Vein endothelial cell (primary cell): ENCODE data around the genes ANKHD1, SRA1, PCDHGB5 and PCDHGC3.

GRCh38 chr5:139709566-139710368 lies 61.6 kb downstream of the CXXC5 start:
- CAGE, long polyA plus RNA, result no peak

GRCh38 chr5:139746837-139747621 lies 48.6 kb upstream of the PSD2 start:
- CAGE, long polyA plus RNA, result no peak

DNA sequence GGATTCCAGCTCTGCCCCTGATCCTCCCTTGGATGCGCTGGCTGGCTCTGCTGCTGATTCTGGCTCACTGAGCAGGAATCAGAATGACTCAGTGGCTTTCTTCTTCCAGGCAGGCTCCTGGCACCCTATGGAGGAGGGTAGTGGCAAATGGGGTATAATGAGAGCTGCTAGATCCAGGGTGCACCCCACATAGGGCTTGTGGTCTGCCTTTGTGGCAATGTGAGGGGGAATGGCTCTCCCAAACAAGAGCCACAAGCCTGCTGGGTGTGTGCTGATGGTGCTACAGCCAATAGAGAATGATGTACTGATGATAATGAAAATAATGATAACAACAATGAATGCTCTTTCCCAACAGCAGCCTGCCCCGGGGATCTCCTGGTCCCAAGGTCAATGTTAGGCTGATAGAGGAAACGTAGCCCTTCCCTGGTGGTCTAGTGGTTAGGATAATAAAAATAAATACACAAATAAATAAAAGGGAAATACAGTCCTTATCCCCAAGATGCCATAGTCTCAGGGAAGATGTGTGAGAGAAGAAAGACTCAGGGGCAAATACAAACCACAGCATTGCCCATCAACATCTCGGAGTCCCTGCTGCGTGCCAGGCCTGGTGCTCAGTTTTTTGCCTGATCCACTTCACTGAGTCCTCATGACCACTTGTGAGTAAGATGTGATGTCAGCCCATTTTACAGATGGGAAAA lies 34.9 kb upstream of the PSD2 start:
- CAGE, long polyA plus RNA, result no peak

- CAGE, long polyA plus RNA, result no peak
Measured at GRCh38 chr5:140011113-140011883, 31.8 kb downstream of the NRG2 start.

DNA sequence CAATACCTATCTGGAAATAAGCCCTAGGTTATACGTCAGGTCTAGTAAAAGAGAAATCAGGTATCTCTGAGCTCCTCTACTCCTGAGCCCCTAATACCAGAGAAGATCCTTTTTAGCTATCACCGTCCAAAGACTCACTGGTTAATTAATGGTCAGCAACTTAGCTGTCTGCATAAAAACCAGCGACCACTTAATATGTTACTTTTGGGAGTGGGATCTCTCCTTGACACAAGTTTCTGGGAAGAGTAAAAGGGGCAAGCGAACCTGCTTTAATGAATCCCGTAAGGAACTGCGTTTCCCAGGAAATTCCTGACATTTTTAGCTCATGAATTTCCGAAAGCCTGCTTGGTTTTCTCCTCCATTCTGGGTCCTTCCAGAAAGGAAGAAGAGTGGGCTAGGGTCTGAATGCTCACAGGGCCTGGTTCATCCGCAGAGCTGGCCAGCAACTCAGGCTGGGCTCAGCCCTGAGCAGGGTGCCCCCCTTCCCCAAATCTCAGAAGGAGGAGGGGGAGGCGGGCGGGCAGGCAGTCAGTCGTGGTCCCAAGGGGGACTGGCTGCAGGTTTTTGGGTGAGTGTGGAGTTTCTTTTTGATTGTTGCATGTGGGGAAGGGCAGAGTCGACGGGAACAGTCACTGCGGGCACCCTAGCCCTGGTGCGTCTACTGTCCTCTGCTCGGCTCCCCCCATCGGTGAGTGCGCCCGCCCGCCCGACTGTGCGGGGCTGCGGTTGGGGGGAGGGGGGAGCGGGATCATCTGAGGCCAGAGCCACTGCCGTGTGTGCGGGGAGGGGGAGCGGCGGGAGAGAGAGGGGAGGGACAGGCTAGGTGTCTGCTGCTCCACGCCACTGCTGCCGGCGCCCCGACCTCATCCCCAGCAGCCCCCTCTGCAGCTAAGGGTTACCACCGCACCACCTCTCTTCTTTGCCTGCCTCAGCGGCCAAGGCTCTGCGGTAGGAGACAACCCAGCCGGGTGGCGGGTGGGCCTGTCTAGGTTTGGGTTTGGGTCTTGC lies 1.1 kb upstream of the PURA start:
- CAGE, long polyA plus RNA, result no peak

DNA sequence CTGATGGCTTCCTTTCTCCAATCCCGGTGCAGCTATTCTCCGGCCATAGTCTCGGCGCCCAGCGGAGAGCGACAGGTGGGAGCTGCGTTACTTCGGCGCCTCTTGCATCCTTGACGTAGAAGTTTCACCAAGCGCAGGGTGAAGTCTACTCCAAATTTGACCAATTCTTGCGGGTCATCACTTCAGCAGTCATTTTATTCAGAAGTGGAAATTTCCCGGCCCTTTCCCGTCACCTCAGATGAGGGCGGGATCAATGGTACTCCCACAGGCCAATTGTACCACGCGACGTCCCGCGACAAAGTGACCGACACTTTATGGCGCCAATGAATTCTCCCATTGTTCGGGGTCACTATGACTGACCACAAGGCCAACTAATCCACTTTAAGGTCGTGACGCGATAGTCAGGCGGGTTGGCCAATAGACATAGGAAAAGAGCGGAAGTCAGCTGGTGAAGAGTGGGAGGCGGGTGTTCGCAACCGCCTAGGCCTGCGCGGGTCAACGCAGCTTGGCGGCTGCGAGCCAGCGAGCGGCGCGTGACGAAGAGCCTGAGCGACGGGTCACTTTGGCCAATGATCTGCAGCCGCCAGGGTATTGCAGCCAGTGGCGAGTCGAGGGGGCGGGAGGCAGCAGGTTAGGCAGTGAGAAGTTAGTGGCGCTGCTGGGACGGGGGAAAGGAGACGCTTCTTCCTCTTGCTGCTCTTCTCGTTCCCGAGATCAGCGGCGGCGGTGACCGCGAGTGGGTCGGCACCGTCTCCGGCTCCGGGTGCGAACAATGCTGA lies at the start of gene ANKHD1:
TSS of gene ANKHD1 (plus strand) at position 638 of the 779 bp plus-strand sequence.
- CAGE, long polyA plus RNA, result no peak

DNA sequence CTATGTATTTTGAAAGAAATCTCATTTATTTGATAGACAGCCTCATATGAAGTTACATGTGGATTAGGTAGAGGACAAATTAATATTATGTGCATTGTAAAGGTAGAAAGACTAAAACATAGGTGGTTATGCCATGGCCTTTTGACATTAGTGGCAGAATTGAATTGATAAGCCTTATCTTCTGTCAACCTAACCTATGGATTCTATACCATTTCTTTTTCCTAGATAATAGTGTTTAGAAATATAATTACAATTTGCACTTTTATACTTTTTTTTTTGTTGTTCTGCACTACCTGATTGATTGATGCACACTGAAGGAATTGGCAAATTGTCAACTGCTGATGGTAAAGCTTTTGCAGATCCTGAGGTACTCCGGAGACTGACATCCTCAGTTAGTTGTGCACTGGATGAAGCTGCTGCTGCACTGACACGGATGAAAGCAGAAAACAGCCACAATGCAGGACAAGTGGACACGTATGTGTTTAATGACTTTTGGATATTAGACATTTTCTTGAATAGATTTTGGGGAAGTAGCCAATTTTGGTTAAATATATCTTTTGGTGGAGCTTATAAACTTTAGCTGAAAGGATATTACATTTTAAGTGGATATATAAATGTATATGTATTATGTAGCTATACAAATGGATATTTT lies 36.6 kb downstream of the ANKHD1 start:
- CAGE, long polyA plus RNA, result no peak

DNA sequence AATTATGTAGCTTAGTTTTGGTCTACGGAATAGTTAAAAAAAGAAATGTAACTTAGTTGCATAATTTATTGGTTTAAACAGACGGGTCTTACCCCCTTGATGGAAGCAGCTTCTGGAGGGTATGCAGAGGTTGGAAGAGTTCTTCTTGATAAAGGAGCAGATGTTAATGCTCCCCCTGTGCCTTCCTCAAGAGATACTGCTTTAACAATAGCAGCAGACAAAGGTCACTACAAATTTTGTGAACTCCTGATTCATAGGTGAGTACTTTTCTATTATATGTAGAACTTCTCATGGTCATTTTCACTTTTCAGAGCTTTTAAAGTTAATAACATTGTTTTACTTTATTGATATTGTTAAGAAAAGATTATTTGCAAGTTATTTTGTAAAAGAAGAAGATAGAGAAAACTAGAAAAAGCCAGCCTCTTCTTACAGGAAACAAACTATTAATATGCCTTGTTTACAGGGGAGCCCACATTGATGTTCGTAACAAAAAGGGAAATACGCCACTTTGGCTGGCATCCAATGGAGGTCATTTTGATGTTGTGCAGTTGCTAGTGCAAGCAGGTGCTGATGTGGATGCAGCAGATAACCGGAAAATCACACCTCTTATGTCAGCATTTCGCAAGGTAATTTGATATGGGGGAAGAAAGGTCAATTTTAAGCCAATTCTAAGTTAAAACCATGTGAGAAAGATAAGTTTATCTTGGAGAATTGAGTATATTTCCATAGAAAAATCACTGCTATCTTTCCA lies 37.7 kb upstream of the EIF4EBP3 start:
- CAGE, long polyA plus RNA, result no peak

DNA sequence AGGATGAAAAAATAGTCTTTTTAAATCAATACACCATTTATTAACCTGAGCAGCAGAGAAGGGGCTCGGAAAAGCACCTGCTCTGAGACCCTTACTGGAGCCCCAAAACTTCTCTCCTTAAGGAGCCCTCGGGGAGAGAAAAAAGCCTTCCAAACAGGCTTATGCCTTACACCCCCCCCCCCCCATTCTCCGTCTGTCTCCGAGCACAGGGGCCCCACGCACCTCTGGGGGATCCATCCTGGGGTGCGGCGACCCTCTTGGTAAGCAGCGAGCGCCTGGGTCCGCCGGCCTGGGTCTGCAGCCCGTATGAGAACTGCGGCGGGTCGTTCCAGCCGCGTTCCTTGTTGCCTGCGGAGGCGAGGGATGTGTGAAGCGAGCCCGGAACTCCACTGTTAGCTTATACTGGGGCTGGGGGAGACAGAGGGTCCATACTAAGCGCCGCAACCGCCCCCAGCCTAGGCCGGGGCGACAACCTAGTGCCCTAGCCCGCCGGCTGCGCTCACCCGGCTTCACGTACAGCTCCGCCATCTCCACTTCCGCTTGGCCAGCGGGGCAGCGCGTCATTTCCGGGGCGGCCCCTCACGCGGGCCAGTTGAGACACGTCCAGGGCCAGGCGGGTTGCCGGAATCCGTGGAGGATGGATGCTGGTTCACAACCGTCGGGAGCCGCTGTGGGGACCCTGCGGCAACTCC lies at the start of gene SRA1:
TSS of gene SRA1 (minus strand) at position 549 of the 692 bp plus-strand sequence.
- CAGE, long polyA plus RNA, result start-site peak on the minus strand centred at position 518 of the sequence, 73 bp wide, 501 and 378 reads in 2 replicates

GRCh38 chr5:140568023-140568791 lies 3.6 kb downstream of the SLC35A4 start:
- CAGE, long polyA plus RNA, result no peak

DNA sequence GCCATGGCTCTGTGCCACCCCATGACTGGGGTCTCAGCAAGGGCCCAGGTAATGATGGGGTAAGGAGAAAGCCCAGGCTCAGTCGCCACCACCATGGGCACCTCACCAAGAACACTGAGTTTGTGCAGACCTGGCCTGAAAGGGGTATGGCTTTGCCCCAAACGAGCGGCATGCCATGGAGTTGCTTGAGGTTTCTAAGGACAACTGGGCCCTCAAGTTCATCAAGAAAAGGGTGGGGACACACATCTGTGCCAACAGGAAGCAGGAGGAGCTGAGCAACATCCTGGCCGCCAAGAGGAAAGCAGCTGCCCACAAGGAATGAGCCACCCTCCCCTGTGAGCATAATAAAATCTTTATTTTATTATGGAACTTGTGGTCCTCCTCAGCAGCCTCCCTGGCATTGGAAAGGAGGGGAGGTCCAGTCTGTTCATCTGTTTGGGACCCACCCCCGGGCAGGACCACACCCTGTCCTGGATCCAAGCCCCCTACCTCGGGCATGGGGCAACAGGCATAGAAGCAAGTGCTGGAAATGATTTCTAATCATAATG lies 23.8 kb downstream of the CD14 start:
- CAGE, long polyA plus RNA, result no peak

- CAGE, long polyA plus RNA, result no peak
Measured at GRCh38 chr5:140807170-140808012, 523 bp downstream of the PCDHA4 start.

DNA sequence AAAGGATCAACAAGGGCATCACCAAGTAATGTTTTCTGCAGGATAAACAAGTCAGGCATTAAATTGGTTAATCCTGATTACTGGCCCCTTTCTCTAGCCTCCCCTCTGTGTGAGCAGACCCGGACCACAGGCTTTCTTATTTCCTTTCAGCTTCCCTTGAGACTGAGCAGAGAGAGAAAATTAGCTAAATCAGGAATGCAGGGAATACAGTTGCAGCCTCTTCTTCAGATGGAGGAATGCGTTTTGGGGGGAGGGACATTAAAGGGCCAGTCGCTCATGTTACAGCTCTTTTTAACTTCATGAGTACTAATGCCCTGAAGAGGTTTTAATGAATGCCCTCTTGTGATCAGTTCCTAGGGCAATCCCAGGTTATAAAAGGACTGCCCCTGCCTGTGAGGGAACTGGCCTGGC lies 19.9 kb downstream of the PCDHAC2 start:
- CAGE, long polyA plus RNA, result no peak

- CAGE, long polyA plus RNA, result no peak
Measured at GRCh38 chr5:141100611-141101060, 363 bp downstream of the PCDHB3 start.

DNA sequence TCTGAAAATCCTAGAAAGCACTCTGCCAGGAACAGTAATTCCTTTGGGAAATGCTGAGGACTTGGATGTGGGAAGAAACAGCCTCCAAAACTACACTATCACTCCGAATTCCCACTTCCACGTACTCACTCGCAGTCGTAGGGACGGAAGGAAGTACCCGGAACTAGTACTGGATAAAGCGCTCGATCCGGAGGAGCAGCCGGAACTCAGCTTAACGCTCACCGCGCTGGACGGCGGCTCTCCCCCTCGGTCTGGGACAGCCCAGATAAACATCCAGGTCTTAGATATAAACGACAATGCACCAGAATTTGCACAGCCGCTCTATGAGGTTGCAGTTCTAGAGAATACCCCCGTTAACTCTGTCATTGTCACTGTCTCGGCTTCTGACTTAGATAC lies 791 bp downstream of the PCDHB3 start:
- CAGE, long polyA plus RNA, result no peak

DNA sequence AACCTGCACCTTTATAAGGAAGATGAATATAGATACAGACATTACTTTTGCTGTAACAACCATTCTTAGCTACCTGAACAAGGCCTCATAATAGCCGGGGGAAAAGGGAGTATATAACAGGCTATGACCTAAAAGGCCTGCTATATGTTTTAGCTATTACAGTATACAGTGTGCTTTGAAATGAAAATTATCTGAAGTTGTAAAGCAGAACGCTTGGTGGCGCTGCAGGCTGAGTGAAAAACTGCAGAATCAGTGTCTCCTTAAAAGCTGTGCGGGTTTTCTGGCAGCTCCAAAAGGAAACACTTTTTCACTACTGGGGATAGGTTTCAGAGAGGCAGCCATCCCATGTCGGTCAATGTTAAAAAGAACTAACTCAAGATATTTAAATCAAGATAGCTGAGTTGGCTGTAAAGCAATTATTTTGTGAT lies 5.7 kb downstream of the PCDHB6 start:
- CAGE, long polyA plus RNA, result no peak

DNA sequence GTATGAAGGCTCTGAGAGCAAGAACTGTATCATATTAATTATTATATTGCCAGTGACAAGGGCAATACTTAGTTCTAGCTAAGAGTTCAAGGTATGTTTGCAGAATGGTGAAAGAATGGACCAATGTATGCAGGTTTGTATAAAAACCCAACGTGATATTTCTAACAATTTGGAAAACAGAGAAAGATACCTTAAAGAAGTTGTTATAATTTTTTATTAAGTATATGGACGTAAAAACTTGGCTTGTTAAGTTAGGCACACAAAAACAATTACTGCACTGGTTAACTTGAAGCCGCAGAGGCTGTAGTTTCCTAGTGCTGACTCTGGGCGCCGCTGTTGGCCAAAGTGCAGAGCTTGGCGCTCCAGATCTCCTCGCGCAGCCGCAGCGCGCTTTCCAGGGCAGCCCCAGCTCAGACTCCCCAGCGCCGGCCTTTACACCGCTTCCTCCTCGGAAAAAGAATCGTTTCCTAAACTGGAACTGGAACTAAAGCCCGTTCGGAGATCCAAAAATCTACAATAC lies at the start of gene PCDHGB5:
TSS of gene PCDHGB5 (plus strand) at position 400 of the 520 bp plus-strand sequence.
- CAGE, long polyA plus RNA, result no peak

DNA sequence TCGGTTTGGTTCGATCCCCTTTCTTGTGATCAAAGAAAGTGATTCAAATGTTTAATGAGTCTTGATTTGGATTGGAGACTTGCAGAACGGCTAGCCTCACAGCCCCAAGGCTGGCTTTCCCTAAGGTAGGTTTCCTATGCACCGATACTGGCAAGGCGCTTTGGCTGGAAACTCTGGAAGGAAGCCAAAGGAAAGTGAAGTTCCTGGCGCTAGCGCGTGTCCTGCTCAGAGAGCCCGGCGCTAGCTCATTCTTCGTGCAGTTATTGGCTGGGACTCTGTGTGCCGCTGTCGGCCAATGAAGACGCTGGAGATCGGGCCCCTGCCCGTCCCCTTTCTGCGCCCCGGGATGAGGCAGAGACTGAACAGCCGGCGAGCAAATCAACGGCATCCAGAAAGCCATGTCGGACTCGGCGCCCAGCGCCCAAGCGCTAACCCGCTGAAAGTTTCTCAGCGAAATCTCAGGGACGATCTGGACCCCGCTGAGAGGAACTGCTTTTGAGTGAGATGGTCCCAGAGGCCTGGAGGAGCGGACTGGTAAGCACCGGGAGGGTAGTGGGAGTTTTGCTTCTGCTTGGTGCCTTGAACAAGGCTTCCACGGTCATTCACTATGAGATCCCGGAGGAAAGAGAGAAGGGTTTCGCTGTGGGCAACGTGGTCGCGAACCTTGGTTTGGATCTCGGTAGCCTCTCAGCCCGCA lies at the start of gene PCDHGC3:
TSS of gene PCDHGC3 (plus strand) at position 354 of the 697 bp plus-strand sequence.
- CAGE, long polyA plus RNA, result no peak

- CAGE, long polyA plus RNA, result no peak
Measured at GRCh38 chr5:141491945-141492746, 3.3 kb downstream of the PCDHGC5 start.

- CAGE, long polyA plus RNA, result no peak
Measured at GRCh38 chr5:141560028-141561530, 58.2 kb downstream of the DIAPH1 start.